Spleen (tissue), 7 donors: ENCODE results near the gene PLEKHG4B.

DNA sequence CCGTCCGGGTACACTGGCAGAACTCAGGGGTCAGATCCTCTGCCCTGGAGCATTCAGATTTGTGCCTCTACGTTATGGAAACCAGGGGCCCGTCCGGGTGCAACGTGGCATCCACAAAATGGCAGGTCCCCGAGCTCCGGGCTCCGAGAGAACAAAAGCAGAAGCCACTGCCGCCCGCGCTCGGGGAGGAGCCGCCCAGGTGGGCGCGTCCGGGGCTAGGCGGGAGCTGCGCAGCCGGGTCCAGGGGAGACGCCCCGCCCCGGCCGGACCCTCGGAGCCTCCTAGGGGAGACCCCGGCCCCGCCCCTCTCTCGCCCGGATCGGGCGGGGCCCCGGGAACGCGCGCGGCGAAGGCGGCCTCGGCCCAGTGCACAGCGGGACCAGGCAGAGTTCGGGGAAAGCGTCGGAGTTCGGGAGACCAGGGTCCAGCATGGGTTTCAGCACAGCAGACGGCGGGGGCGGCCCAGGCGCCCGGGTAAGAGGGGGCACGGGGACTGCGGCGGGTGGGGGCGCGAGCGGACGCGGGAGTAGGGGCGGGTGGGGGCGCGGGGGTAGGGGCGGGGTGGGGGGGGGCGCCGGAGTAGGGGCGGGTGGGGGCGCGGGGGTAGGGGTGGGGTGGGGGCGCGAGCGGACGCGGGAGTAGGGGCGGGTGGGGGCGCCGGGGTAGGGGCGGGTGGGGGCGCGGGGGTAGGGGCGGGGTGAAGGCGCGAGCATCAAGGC lies at the start of gene PLEKHG4B:
Gene PLEKHG4B (plus strand): TSS at position 366 of the 719 bp plus-strand sequence.
- PRO-cap, 4 experiments, result no peak in any of the 4 experiments
- RAMPAGE, long total RNA, 4 experiments, result no peak in any of the 4 experiments

DNA sequence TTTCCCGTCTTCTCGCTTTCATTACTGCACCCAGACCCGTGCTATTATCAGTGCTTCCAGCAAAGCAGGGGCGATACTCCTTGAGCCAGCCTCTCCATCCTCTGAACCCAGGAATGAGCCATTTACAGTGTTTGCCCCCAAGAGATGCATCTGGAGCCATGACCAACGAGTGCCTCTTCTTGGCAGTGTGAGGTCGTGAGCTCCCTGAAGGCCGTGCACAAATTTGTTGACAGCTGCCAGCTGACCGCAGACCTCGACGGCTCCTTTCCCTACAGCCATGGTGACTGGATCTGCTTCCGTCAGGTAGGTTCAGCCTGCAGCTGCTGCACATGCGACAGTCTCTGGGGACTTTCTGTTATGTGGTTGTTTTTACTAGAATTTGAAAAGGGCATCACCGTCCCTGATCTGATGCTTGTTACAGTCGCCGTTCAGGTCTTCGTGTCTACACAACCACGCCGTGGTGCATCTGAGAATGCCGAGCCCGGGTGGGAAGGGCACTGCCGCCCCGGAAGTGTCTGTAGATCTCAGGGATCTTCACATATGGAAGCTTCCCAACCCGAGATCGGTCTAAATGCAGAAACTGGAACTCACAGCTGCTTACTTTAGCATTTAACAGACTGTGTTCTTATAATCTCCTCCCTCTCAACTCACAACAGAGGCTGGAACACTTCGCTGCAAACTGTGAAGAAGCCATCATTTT lies 36.5 kb upstream of the LRRC14B start:
- PRO-cap, 4 experiments, result no peak in any of the 4 experiments
- RAMPAGE, long total RNA, 4 experiments, result no peak in any of the 4 experiments

- PRO-cap, 4 experiments, result peak in 1 of 4 experiments; most common plus-strand start chr5:270361 (in 1)
- RAMPAGE, long total RNA, 4 experiments, result no peak in any of the 4 experiments
Measured at GRCh38 chr5:269303-270545, 1.7 kb upstream of the PDCD6 start.

DNA sequence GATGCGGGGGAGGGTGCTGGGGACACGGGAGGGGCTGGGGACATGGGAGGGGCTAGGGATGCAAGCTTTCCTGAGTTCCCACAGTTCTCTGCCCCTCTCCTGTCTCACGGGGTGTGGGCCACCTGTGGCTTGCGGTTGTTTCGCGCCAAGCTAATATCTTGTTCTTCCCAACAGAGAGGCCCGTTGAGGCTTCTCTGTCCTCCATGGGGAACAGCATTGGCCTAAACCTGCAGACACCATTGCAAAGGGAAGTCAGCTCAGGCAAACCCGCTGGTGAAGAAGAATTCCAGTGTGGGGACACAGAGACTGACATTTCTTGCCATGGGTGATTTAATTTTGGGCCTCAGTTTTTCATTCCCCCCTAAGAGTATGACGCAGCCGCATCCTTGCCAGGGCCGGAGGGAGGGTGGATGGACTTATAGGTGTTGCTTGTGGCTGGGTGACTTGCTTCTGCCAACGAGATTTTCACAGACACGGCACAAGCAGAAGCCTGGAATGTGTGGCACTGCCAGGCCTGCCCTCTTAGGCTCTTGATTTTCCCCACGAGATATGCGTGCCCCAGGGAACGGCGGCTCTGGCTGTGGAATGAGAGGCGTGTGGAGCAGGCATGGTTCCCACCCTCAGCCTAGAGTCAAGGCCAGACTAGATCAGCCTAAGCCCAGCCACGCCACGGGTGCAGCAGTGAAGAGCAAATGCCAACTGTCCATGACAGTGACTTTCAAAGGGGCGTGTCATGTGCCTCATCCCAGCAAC lies 7.6 kb downstream of the PDCD6 start:
- PRO-cap, 4 experiments, result no peak in any of the 4 experiments
- RAMPAGE, long total RNA, 4 experiments, result no peak in any of the 4 experiments

- PRO-cap, 4 experiments, result no peak in any of the 4 experiments
- RAMPAGE, long total RNA, 4 experiments, result no peak in any of the 4 experiments
Measured at GRCh38 chr5:518653-519267, 5.5 kb downstream of the SLC9A3 start.

DNA sequence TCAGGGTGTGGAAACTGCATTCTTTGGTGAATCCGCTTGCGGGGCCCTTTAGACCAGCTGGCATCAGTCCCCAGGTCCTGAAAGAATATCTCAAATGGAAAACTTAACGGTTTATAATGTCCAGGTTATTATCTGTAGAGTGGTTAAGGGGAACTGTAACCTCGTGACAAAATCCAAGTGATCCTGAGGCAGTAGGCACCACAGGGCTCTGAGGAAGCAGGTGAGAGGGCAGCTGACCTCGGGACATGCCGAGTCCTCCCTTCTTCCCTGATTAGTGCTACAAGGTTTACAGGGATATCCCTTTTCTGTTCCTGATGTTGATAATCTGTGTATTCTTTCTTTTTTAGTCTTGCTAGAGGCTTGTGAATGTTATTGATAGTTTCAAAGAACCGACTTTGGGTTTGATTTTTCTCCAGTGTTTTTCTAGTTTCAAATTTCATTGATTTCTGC lies 1.6 kb downstream of the CEP72 start:
- PRO-cap, 4 experiments, result no peak in any of the 4 experiments
- RAMPAGE, long total RNA, 4 experiments, result no peak in any of the 4 experiments

GRCh38 chr5:624628-625161 lies 12.6 kb downstream of the CEP72 start:
- PRO-cap, 4 experiments, result peak in 4 of 4 experiments; most common plus-strand start chr5:624707 (in 1); most common minus-strand start chr5:624944 (in 2)
- RAMPAGE, long total RNA, 4 experiments, result no peak in any of the 4 experiments

- PRO-cap, 4 experiments, result no peak in any of the 4 experiments
- RAMPAGE, long total RNA, 4 experiments, result no peak in any of the 4 experiments
Measured at GRCh38 chr5:693894-694245, 718 bp upstream of the TPPP start.

GRCh38 chr5:782856-783602 lies 1.5 kb downstream of the ZDHHC11B start:
- PRO-cap, 4 experiments, result peak in 2 of 4 experiments; most common plus-strand start chr5:783307 (in 2)
- RAMPAGE, long total RNA, 4 experiments, result no peak in any of the 4 experiments

GRCh38 chr5:869580-870165 lies 18.9 kb upstream of the ZDHHC11 start:
- PRO-cap, 4 experiments, result no peak in any of the 4 experiments
- RAMPAGE, long total RNA, 4 experiments, result start-site peak on the minus strand in 1 of 4 experiments, at chr5:870005-870088 at its widest, 12 reads per replicate

DNA sequence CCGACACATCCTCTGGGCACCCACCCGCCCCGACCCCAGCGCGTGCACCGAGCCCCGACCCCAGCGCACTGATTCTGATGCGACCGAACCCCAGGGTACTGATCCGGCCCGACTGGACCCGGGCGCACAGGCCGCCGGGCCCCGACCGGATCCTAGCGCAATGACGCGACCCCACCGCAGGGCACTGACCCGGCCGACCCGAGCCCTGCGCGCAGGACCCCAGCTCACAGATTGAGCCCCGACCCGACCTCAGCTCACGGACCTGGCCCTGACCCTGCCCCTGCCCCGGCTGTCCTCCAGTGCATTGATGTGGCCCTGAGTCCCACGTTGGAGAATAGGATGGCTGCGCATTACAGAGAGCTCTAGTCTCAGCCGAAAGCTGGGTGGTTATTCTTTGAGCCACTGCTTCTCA lies 428 bp downstream of the TRIP13 start:
- PRO-cap, 4 experiments, result no peak in any of the 4 experiments
- RAMPAGE, long total RNA, 4 experiments, result no peak in any of the 4 experiments

GRCh38 chr5:958544-959545 lies 49.8 kb upstream of the NKD2 start:
- PRO-cap, 4 experiments, result peak in 2 of 4 experiments; most common minus-strand start chr5:958894 (in 2)
- RAMPAGE, long total RNA, 4 experiments, result no peak in any of the 4 experiments

DNA sequence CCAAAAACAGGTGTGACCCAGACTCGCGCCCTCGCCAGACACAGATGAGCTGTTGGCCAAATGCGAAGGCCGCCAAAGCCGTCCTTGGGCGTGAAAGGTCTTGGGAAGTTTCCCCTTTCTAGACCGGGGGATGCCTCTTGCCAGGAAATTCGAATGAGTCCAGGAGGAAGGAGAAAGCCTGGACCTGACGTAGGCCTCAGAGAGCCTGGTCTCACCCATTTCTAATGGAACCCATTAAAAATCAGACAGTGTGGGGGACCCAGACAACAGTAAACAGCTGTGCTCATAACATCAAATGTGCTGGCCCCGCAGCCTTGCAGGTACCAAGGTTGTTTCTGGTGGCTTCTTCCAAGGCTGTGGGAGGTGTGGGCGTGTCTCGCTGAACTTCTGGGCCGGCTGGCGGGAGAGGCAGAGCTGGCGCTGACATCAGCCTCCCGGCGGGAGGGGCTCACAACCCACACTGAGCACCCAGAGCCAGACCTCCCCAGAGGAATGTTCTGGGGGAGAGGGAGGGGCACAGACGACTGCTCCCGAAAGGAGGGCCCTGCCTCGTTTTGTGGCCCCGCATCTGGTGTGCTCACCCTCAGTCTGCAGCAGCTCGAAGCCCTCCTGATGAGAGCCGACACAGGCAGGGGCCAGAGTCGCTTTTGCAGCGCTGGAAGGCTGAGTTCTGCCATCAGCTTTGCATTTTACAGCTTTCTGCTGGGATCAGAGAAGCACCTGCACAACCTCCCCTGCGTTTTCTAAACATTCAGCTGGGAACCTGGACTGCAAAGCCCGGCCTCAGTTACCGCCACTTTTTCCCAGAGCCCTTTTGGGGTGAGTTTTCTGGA lies 6.8 kb upstream of the SLC12A7 start:
- PRO-cap, 4 experiments, result no peak in any of the 4 experiments
- RAMPAGE, long total RNA, 4 experiments, result no peak in any of the 4 experiments

GRCh38 chr5:1155443-1156433 lies 43.9 kb upstream of the SLC12A7 start:
- PRO-cap, 4 experiments, result no peak in any of the 4 experiments
- RAMPAGE, long total RNA, 4 experiments, result no peak in any of the 4 experiments

GRCh38 chr5:1237957-1238366 lies 12.8 kb downstream of the SLC6A18 start:
- PRO-cap, 4 experiments, result peak in 1 of 4 experiments; most common plus-strand start chr5:1238256 (in 1)
- RAMPAGE, long total RNA, 4 experiments, result no peak in any of the 4 experiments

GRCh38 chr5:1336846-1337650 lies 7.9 kb downstream of the CLPTM1L start:
- PRO-cap, 4 experiments, result no peak in any of the 4 experiments
- RAMPAGE, long total RNA, 4 experiments, result no peak in any of the 4 experiments

DNA sequence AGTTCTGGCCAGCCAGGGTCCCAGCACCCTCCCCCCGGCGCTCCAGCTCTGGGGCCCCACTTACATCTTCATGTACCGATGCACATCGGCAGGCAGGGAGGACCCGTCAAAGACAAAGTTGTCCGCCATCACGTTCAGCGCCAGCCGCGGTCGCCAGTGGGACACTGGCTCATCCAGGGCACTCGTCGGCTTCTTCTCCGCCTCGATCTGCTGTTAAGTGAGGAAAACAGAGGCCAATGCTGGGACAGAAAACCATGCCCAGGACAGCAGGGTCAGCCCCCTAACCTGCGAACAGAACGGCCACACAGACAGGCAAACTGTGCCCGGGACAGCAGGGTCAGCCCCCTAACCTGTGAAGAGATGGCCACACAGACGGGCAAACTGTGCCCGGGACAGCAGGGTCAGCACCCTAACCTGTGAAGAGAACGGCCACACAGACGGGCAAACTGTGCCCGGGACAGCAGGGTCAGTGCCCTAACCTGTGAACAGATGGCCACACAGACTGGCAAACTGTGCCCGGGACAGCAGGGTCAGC lies 6.0 kb downstream of the CLPTM1L start:
- PRO-cap, 4 experiments, result no peak in any of the 4 experiments
- RAMPAGE, long total RNA, 4 experiments, result no peak in any of the 4 experiments

DNA sequence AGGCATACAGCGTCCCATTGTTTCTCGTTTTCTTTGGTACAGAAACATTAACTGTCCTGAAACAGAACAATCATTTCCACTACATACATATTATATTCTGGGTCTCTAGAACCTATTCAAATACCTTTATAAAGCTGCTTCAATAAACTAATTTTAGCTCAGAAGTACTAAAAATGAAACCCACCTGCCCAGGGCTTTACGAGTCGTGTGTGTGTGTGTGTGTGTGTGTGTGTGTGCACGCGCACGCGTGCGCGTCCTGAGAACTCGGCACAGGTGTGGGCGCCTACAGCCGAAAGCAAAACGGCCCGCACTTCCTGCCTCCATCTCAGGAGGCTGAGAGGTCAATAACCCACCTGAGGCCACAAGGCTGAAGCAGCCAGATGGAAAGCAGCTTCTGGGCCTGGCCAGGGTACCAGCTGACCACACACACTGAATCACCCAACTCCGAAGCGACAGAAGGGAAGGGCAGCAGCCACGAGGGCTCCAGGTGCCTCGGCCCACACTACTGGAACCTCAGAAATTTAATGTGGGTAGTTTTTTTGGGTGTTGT lies 3.0 kb downstream of the CLPTM1L start:
- PRO-cap, 4 experiments, result no peak in any of the 4 experiments
- RAMPAGE, long total RNA, 4 experiments, result no peak in any of the 4 experiments

DNA sequence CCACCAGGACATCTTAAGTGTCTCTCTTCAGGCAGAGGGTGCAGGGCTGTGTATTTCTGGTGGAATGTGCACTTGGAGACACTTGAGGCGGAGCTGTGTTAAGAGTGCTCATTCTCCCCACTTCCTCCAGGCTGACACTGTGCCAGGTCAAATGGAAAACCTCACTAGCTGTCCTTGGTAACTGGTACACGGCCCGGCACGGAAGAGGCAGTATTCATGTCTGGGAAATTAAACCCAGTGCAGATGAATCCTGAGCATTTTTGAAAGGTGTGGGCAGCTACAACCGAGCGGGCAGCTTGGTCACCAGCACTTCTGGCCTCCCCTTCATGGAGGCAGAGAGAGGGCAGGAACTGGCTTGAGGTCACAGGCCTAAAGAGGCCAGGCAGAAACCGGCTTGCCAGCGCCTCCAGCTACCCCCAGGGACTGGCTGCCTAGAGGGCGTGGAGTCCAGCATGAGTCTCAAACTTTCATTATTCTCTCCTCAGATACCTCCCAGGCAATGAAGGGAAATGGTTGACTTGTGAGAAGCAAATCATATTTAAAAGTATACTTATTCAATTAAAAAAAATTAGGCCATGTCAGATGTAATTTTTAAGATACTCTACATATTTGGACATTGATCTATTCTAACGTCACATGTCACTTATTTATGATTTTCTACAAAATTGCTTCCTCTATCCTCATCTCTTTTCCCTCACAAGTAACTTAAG lies 1.5 kb downstream of the CLPTM1L start:
- PRO-cap, 4 experiments, result peak in 1 of 4 experiments; most common plus-strand start position 257 of the sequence (in 1)
- RAMPAGE, long total RNA, 4 experiments, result no peak in any of the 4 experiments

GRCh38 chr5:1460574-1461407 lies 15.6 kb upstream of the SLC6A3 start:
- PRO-cap, 4 experiments, result peak in 2 of 4 experiments; most common minus-strand start chr5:1461220 (in 2)
- RAMPAGE, long total RNA, 4 experiments, result no peak in any of the 4 experiments